ENCODE results near the genes ZNF639, CCDC39 and SOX2.

DNA sequence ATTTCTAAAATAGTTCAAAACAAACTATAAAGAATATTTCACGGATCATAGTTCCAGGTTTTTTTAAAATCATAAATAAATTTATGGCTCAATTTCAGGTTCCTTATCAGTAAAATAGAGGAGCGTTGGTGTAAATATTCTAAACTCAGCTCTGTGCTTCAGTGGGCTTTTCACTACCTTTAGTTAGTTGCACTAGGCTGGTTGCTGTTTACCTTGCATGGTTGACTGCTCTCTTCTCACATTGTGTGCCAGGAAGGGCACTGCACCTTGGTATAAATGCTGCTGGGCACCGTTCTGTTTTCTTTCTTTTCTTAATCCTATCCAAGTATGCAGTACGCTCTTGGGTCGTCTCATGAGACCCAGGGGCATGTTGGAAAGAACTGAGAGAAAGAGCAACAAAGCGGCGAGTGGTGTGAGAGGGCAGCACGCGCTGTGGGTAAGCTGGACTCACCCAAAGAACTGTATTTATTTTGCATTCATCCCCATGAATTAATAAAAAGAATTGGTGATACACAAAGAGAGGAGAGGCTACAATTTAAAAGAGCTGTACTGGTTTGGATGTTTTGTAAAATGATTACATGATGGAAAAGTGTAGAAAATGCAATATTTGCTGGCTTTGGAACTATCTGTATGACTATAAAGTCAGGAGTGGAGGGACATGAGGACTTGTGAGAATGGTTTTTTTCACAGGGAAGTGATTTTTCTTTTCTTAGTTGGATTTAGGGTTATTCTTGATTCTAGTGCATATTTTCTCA is 22.5 kb downstream of the KCNMB2 start:
- PRO-cap, result no peak

- PRO-cap, result no peak
These were observed 200.0 kb downstream of the KCNMB2 start for GRCh38 chr3:178736187-178736735.

DNA sequence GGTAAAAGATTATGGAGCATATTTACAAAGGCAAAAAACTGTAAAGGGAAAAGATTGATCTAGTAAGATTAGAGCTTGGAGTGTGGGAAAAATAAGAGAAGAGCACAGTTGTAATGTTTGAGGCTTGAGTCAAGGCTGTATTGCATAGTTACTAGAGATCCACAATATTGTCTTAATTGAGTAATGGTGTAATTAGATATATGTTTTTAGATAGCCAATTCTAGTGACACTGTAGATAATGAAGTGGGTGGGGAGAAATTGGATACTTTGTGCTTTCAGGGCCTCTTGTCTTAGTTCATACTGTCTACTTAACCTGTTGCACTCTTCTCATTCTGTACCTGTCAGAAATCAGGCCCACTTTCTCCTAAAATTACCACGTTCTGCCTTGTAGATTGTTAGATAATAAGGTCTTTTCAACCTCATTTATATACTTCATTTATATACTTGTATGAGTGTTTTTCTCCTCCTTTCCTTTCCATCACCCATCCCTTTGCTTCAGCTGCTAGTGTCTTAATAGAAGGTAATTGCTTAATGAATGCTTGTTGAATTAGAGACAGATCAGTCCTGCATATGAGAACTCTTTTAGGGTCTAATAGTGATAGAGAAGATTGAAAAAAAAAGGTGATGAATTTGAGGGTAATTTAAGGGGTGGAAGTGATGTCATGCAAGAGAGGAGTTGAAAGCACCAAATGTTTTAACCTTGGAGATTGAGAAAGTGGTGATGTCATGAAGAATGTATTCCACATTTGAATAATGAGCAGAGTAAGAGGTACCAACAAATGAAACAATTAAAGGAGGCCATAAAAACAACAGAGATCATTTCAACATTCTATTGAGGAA is 32.0 kb downstream of the PIK3CA start:
- PRO-cap, result no peak

GRCh38 chr3:179259735-179260483 is 9.0 kb upstream of the KCNMB3 start:
- PRO-cap, result no peak

DNA sequence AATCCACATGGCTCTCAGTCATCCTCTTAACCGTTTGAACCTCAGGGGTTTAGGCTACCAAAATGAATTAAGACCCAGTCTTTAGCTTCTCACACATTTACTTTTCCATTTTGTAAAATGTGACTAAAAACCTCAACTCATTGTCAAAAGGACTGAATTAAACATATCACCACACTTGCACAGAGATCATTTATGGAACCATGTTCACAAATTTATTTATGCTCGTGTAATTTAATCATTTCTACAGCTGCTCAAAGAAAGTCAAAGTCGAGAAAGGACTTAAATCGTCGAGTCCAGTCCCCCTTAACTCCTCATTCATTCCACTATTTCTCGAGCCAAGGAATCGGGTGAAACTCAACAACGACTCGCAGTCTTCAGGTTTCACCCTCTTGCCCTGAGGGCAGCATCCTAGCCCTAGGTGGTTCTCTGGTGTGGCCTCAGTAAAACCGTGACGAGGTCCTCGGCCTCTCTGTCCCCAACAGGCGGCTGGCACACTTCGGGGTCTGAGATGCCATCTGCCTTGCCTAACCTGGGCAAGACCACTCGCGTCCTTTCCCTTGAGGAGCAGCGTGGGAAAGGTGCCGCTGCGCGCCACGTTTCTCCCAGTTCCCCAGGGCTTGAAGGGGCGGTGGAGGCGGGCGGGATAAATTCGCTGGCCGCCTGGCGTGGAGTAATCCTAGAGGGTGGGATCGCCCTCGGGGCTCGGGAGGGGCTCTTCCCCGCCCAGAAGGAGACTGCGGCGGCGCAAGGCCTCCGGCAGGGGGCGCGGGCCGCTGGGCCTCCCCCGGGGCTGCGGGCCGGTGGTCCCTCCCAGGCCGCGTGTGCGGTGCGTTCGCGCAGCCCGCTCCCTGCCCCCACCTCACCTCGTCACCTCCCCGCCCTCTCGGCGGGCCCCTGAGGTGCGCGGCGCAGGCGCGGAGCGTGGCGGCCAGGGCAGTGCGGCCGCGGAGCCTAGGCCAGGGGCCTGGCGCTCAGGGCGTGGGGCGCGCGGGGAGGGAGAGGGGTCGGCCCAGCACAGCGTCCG is at the start of gene ZNF639:
ZNF639 (plus strand) TSS at position 897 of the 1,024 bp plus-strand sequence.
- PRO-cap, result bidirectional peak, plus-strand start at position 759 of the sequence, minus-strand start at position 619 of the sequence; bidirectional peak, plus-strand start at position 909 of the sequence, minus-strand start at position 823 of the sequence

- PRO-cap, result bidirectional peak, plus-strand start at chr3:179323367, minus-strand start at chr3:179323254
These were observed 336 bp downstream of the ZNF639 start for GRCh38 chr3:179323159-179323574.

DNA sequence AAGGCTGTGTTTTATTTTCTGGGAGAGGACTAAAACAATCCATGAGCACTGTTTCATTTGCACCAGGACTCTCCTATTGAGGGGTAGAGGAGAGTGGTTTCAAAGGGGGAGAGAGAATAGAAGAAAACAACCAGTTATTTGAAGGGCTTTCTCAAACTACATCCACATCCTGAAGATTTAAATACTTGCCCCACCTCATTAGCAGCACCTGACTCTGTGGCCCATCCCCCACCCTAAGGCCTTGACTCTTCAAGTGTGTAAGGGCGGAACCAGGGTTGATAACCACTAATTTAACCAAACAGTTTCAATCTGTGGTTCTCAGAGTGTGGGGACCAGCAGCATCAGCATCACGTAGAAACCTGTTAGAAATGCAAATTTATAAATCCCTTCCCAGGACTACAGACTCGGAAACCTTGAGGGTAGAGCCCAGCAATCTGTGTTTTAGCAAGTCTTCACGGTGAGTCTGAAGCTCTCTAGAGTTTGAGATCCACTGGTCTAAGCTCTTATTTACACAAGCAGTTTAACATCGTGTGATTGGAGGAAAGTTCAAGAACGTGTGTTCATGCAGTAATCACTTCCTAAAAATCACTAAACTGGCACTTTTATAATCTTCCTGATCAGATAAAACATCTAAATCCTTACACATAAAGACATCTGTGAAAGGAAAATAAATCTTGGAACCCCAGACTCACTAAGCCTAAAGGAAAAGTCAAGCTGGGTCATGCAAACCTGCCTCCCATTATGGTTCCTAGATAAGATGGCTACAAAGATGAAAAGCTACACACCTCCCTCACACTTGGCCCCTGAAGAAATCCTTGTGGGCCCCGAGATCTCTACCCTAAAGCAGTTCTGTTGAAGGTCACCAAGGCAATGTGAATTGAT is 12.3 kb downstream of the GNB4 start:
- PRO-cap, result no peak

- PRO-cap, result bidirectional peak, plus-strand start at chr3:179653040, minus-strand start at chr3:179652877
These were observed 334 bp upstream of the USP13 start for GRCh38 chr3:179652487-179652924.

- PRO-cap, result no peak
These were observed 87.1 kb downstream of the USP13 start for GRCh38 chr3:179739749-179740496.

DNA sequence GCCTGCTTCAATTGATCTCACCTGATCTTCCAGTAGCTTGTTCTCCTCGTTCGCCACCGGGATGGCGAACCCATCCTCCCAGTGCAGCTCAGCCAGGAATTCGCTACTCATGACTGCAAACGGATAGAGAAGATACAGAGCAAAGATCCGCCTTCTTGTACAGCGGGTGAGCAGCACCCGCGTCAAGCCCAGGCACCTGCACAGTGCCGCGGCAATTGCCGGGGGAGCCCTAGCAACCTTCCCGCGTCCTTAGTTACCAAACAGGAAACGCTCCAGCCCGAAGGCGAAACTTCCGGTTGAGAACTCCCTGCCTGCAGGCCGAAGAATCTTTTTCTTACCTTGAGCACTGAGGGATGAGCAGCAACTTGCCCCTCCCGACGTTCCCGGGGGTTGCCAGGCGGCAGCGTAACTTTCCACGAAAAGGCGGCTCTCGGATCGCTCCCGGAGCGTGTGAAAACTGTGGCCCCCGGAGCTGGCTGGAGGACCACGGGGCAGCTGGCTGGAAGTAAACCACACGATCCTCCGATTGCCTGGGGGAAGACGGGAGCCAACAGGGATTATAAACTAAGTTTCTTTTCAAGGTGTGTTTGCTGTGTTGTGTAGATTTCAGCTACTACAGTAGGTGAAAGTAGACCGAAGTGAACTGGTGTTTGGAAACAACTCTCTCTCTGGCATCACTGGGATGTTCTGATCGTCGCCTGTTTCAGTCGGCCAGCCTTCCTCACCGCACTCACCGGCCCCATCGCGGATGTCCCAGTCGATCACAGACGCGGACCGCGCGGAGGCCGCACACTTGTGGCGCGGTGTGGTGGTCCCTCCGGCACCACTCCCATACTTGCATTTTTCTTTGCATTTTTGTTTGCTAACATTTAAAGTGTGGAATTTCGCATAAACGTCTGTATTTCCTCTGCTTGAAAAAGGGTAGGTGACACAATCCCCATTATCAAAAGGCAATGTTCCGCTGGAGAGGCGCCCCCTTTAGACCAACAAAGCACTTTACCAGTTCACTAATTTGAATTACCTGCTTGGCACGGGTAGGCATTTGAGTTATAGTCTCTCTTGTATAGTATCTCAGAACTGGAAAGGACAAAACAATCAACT is at the start of gene CCDC39:
CCDC39 (minus strand) TSS at position 220 of the 1,101 bp plus-strand sequence.
- PRO-cap, result no peak

DNA sequence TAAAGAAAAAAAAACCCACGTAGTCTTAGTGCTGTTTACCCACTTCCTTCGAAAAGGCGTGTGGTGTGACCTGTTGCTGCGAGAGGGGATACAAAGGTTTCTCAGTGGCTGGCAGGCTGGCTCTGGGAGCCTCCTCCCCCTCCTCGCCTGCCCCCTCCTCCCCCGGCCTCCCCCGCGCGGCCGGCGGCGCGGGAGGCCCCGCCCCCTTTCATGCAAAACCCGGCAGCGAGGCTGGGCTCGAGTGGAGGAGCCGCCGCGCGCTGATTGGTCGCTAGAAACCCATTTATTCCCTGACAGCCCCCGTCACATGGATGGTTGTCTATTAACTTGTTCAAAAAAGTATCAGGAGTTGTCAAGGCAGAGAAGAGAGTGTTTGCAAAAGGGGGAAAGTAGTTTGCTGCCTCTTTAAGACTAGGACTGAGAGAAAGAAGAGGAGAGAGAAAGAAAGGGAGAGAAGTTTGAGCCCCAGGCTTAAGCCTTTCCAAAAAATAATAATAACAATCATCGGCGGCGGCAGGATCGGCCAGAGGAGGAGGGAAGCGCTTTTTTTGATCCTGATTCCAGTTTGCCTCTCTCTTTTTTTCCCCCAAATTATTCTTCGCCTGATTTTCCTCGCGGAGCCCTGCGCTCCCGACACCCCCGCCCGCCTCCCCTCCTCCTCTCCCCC is at the start of gene SOX2:
SOX2 (plus strand) TSS at position 311 of the 667 bp plus-strand sequence.
- PRO-cap, result unidirectional peak, minus-strand start at position 92 of the sequence

DNA sequence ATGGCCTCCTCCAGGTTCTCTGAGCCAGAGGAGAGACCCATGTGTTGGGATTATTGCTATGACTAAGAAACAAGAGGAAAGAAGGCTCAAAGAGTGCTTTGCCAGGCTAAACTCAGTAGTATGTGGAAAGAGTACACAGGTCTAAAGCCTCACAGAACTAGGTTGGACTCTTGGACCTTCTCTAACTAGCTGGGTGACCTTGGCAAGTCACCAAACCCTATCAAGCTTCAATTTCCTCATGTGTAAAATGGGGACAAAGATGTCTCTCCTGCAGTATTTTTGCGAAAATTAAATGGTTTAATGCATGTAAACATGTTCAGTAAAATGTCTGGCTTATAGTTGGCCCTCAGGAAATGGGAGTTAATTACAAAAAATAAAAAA is 532.9 kb downstream of the SOX2 start:
- PRO-cap, result no peak

GRCh38 chr3:182284715-182285225 is 508.5 kb upstream of the ATP11B start:
- PRO-cap, result no peak

DNA sequence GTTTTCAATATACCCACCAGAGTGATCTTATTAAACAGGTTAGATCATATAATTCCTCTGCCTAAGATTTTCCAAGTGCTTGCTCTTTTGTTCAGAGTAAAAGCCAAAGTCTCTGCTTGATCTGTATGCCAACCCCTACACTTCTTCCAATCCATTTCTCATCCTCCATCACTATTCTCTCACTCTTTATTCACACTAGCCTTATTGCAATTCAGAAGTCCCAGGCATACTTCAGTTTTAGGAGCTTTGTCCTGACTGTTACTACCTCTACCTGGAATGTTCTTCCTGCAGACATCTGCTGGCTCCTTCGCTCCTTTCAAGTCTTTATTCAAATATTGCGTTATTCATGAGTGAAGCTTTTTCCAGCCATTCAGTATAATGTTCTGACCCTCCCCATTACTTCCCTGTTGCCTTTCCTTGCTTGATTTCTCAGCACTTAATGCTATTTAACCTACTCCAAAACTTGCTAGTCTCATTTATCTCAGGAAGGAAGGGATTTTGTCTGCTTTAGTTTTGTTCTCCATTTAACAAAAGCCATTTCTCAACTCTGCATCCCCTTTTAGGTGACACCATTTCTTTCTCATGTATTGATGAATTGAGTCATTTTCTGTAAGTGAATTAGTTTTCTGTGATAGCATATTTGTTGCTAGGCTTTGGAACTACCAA is 9.1 kb downstream of the ATP11B start:
- PRO-cap, result no peak

- PRO-cap, result no peak
These were observed 59.9 kb downstream of the DCUN1D1 start for GRCh38 chr3:182920085-182921193.

GRCh38 chr3:183210814-183211415 is 42.1 kb upstream of the B3GNT5 start:
- PRO-cap, result no peak

- PRO-cap, result no peak
These were observed 58.5 kb upstream of the MCF2L2 start for GRCh38 chr3:183486877-183487394.

DNA sequence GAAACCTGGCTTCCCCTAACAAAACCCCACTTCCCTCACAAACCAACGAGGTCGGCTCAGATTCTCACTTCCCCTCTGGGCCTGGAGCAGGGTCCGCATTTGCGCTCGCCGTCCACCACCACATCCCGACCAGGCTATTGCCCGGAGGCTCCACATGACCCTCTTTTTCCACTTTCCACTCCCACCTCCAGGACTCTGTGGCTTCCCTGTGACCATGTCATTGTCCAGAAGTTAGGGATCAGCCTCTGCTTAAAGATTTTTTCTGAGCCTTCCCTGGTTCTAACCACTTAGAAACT is 14.7 kb downstream of the KLHL6 start:
- PRO-cap, result no peak

- PRO-cap, result no peak
These were observed 24.8 kb upstream of the KLHL6 start for GRCh38 chr3:183580200-183580763.

DNA sequence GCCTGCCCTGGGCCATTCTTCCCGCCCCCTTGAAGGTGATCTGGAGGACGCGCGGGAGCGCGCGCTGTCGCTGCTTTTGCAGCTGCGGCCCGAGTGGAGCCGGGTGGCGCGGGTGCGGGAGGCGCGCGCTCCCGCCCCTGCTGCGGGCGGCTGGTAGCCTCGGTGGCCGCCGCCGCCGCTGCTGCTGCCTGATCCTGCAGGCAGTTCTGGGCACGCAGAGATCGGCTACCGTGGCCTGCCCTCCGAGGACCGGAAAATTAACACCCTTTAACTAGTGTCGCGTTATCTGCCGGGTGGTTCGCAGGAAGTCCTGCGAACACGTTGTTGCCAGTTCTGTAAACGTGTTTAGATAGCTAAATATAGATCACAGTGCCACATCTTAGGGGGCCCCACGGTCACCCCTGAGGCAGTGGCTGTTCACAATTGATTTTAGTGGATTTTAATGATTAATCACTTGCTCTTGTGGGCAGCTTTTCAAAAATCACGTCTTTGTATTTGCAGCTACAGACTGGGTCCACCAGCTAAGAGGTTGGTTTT is 1.4 kb downstream of the KLHL24 start:
- PRO-cap, result bidirectional peak, plus-strand start at position 32 of the sequence, minus-strand start outside the sequence